ENCODE measurements around a stretch of chr6.

DNA sequence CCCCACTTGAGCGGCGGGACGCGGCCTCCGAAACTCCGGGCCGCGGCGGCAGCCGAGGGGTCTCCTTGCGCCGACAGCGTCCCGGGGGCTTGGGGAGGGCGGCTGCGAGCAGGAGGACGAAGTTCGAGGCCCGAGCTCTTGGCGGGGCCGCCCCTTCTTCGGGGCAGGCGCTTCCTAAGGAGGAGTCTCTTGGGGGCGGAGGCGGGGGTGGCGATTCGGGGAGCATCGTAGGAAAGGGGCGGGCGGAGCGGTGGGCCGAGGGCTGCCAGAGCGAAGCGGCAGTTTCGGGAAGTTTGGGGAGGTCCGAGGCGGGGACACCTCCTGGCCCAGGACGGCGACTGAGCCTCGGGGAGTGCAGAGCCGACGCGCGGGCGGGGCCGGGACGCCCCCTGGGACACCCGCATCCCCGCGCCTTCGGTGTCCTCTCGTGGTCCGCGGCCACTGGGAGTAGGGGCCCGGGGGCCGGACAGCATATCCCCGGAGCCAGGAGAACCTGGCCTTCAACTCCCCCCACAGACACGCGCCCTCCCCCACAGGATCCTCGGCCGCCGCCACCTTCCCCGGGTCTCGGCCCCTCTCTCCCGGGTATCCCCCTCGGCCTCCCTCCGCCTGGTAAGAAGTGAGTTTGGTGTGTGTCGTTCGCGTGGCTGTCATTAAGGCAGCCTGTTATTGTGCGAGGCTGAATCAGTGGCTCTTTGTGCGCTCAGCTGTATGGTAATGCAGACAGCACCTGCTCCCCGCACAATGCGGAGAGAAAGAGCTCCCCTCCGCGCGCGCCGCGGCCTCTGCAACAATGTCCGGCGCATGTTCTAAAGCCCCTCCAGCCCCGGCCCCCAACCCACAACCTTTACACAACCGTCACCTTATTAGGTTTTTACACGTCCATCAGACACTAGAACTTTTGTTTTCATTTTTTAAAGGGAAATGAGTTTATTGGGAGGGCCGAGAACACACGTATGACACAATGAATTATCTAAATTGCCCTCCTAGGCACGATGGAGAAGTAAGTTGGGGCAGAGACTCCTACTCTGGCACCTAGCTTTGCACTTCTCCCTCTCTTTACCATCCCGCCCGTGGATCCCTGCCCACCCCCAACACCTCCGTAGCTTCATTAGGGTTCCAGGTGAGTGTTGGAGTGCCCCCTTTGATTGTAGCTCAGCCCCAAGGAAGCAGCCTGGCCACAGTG is 847 bp upstream of the DLL1 start:
- RAMPAGE, long total RNA = no peak
- RRBS = 2% methylated on average over 28 of the region's 91 CpGs

DNA sequence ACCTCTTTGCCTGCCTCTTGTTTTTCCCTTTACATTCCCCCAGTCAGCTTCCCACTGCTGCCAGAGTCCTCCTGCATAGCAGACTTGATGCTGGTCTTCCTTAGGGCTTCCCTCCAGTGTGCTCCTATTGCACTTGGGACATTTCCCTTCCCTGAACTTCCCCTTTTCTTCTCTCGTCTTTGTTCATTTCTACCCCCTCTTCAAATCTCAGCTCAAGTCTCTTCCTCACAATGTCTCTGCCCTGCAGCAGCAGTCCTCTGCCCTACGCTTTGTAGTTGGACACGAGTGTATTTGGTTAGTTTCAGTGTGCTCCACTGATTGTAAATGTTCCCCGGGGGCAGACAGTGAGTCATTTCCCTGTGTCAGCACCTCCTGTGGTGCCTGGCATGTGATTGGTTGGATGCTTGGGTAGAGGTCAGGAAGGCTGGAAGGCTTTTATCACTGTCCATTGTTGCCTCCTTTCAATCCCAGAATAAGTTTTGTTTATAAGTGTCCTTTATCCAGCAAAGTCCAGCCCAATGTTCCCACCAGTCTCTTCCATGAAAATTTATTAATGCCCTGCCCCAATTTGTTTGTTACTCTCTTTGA is 38.3 kb downstream of the FAM120B start:
- RAMPAGE, long total RNA = no peak
- RRBS = no CpG with 5 or more reads among the region's 4 CpGs

- RAMPAGE, long total RNA = no peak
- RRBS = no CpG with 5 or more reads among the region's 3 CpGs
These were observed 19.2 kb downstream of the PSMB1 start for GRCh38 chr6:170533739-170534565.

All from kidney epithelial cell (primary cell).